H4 (cell line): ENCODE results near the genes ENTHD1, XPNPEP3, DNAJB7 and POLR3H.

DNA sequence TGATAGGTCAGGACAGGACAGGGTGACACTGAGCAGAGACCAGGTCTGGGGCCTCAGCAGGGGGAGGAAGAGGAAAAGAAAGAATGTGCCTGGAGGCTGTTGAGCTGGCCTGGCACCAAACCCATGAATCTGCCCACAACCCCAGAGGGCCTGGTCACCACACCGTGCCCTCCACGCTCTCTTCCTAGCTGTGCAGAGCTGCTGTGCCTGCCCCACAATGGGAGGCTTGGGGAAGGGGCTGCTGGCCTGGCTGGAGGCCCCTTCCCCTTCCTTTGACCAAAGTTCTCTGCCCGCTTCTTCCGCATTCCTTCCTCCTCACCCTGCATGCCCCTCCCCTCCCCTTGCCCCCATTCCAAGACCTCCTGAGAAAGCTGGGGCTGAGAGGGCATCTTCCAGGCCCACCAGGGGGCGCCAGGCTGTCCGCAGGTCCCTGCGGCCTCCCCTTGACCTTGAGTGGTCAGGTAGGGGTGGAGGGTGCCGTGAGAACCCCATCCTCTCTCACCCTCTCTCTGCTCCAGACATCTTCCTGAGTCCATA lies 11.0 kb upstream of the CACNA1I start:
- RAMPAGE, long total RNA: no peak

GRCh38 chr22:39893238-39894062 lies at the start of gene ENTHD1:
TSS of gene ENTHD1 (minus strand) at chr22:39893760.
- RAMPAGE, long total RNA: no peak

- RAMPAGE, long total RNA: no peak
These were observed 25.5 kb downstream of the GRAP2 start for GRCh38 chr22:39926331-39926830.

- RAMPAGE, long total RNA: no peak
These were observed 12.5 kb downstream of the FAM83F start for GRCh38 chr22:40007238-40007626.

DNA sequence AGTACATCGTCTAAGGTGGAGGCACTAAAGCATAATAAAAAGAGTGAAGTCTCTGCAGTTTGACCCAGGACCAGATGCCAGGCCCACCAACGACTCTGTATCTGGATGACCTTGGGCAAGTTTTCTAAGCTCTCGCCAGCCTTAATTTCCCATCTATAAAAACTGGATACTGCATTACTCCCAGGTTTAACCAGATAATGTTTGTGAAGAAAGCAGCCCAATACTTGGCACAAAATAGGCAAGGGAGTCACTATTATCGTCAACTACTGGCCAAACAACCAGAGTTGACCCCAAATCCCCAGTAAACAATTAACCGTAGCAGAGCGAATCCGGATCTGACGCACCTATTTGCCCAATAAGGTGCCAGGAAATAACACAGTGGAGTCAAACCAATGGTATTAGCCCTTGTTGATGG lies 49.1 kb downstream of the FAM83F start:
- RAMPAGE, long total RNA: no peak

DNA sequence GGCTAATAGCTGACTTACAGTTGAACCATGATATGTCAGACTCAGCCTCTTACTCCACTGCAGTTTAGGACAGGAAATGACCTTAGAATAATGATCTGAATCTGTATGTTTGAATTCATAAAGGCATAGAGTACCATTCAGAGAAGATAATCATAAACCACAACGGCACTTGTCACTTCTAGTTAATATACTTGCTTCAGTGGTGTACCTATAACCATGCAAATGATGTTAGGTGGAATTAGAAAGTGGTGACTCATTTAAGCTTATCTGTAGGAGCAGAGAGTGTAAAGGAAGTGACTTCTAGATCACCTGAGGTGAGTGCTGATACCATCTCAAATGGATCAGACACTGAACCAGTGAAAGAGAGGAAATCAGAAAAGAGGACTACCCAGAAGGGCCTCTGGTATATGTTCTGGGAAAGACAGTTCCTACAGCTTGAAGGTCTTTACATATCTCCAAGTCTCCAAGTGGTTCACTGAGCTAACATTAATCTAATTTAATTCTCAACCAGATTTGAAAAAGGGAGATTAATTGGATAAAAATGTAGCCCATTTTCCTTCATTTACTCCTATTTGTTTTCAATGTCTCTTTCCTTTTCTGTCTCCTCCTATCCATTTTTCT lies 60.8 kb downstream of the FAM83F start:
- RAMPAGE, long total RNA: no peak

GRCh38 chr22:40120194-40121297 lies 57.2 kb upstream of the TNRC6B start:
- RAMPAGE, long total RNA: no peak

- RAMPAGE, long total RNA: no peak
These were observed 3.5 kb downstream of the TNRC6B start for GRCh38 chr22:40181193-40181685.

DNA sequence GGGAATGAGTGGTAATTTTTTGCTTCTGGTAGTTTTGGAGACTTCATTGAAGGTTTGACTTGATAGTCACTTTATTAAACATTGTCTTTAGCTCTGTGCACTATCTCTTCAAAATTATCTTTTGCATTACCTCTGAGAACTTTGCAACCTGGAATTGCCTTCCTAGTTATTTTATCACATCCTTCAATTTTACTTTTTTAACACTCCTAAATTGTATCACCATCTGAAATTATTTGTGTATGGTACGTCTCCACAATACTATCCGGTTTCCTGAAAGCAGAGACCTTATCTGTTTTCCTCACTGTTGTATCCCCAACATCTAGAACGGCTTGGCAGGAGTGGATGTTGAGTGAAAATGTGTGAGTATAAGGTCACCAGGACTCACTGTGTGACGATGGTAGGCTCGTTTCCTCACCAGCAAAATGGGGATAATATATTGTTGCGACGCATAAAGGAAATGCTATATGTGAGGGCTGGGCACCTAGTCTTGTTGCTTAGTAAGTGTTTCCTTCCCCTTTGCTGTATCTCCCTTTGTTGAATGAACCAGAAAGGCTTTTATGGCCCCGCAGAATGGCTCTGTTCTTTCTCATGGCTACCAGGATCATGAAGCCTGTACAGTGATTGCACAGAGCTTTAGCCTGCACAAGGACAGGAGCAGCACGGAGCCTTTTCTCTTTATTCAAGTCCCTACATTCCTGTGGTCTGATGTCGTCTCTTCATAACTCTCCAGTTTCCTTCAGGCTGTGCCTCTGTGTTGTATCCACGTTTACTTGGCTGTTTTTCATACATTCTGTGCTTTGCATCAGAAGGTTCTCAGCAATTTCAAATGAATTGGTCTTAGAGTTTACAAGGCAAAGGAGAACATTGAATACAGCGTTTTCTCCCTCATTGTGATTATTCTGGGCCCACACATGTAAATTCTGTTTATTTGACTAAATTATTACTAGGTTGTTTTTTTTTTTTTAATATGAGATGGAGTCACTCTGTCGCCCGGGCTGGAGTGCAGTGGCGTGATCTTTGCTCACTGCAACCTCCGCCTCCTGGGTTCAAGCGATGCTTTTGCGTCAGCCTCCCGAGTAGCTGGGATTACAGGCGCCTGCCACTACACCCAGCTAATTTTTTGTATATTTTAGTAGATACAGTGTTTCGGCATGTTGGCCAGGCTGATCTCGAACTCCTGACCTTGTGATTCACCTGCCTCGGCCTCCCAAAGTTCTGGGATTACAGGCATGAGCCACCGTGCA lies 5.4 kb downstream of the TNRC6B start:
- RAMPAGE, long total RNA: no peak

DNA sequence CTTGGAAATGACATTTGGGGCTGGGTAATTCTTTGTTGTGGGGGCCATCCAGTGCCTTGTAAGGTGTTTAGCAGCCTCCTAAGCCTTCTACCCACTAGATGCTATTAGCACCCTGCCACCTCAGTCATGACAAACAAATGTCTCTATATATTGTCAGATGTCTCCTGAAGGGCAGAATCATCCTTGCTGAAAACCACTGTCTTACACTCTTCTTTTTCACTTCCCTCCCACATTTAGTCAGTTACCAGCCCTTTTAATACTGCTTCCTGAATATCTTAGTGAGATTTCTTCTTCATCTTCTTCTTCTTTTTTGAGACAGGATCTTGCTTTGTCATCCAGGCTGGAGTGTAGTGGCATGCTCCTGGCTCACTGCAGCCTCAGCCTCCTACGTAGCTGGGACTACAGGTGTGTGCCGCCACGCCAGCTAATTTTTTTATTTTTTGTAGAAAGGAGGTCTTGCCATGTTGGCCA lies 33.1 kb downstream of the TNRC6B start:
- RAMPAGE, long total RNA: no peak

DNA sequence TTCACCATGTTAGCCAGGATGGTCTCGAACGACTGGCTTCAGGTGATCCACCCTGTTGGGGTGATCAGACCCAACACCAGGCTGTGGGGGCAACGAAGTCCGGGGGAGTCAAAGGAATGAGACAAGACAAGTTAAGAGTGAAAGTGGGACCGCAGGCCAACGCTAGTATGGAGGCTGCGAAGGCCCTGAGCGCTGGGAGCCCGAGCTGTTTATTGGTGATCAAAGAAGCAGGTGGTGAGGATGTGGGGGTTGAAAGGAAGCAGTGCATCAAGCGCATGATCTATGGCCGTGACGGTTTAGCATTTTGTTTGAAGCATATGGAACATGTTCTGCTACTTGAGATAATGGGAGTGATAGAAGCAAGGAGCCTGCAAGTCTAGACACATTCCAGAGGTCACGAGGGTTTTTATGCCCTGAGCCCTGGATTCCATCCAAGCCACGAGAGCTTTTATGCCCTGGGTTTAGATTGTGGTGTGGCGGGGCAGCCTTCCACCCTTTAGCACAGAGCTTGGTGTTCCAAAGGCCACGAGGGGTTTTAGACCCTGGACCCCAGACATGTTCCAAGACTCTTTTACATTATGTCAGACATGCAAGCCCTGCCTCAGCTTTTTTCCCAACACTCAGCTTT lies 49.5 kb downstream of the MCHR1 start:
- RAMPAGE, long total RNA: no peak

DNA sequence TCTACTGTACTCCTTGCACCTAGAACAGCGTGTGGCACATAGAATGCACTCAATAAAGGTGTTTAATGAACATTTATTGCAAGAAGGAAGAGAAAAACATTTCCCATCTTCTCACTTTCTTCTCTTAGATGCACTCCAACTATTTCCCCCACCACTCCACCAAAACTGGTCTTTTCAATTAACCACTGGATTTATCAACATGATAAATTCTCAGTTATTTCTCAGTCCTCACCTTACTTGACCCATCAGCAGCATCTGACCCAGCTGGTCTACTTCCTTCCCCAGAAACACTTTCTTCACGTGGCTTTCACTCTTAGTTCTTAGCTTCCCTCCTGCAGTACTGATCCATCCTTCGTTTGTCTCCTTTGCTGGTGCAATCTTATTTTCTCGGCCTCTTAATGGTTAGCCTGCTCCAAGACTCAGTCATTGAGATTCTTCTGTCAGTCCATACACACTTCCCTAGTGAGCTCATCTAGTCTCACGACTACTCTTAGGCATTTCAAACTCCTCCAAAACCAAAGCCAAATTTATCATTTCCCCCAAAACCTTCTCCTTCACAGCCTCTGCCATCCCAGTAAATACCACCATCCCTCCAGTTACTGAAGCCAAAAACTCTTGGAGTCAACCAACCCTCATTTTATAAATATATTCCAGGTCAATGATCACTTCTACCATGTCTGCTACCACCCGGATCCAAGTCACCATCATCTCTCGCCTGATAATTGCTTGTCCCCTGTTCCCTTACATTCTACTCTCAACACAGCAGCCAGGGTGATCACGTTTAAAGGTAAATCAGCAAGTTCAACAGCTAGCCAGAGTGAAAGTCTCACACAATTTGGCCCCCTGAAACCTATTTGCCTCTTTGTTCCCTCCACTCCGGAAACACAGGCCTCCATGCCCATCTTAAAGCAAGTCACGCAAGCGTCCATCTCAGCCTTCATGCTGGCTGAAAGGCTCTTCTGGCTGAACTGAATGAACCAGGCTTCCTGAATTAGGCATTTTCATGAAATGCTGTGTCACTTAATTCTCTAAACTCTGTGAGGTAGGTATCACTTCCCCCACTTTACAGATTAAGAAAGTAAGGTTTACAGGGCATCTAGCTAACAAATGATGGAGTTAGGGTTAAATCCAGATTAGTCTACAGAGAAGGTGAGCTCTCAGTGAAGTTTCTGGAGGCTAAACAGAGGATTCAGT lies 1.8 kb downstream of the SLC25A17 start:
- RAMPAGE, long total RNA: no peak

DNA sequence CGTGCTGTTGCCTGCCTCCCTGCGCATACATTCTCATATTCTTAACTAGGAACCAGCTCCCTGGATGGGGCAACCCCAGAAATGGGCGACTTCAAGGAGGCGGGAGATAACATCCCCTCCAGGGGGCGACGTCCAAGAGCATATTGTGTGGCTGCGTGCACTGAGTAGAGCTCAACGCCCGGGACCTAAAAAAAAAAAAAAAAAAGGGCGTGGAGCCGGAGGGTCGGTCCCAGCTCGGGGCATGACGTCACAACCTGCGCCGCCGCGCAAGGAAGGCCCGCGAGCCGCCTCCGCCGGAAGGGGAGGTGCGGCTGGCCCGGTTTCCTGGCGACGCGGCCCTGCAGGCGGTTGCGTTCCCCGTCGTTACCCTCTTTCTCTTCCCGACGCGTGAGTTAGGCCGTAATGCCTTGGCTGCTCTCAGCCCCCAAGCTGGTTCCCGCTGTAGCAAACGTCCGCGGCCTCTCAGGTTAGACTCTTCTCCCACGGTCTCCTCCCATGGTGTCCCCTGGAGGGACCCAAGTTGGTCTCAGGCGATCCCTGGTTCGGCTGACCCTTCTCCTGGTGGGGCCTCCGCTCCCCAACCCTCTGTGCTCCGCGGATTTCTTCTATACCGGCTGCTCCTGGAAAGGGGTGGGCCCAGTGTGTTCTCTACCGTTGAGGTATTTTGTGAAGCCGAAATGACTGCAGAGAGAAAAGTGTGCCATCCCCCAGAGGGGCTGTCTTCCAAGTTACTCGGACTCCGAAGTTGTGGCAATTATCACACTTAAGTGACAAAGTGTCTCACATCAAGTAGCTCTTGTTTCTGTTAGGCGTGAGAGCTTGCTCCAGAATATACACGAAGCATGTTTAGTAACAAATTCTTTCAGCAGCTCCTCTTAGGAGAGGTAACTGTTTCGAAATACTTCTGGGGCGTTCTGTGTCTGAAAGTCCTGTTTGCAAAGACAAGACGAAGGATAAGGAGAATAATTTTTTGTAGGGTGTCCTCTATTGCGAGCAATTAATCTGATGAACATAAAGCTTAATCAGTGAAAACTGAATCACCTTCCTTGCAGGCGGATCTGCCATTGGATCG lies at the start of gene XPNPEP3:
XPNPEP3 (plus strand) TSS at position 369 of the 1,072 bp plus-strand sequence.
- RAMPAGE, long total RNA: start-site peak on the plus strand centred at position 342 of the sequence, 56 bp wide, 13 reads

- RAMPAGE, long total RNA: no peak
These were observed at the start of gene DNAJB7 for GRCh38 chr22:40861640-40862482. TSS of gene DNAJB7 (minus strand) at chr22:40862113.

GRCh38 chr22:41181815-41182231 lies 23.3 kb upstream of the L3MBTL2 start:
- RAMPAGE, long total RNA: no peak

- RAMPAGE, long total RNA: no peak
These were observed 20.9 kb upstream of the CHADL start for GRCh38 chr22:41261521-41262138.

DNA sequence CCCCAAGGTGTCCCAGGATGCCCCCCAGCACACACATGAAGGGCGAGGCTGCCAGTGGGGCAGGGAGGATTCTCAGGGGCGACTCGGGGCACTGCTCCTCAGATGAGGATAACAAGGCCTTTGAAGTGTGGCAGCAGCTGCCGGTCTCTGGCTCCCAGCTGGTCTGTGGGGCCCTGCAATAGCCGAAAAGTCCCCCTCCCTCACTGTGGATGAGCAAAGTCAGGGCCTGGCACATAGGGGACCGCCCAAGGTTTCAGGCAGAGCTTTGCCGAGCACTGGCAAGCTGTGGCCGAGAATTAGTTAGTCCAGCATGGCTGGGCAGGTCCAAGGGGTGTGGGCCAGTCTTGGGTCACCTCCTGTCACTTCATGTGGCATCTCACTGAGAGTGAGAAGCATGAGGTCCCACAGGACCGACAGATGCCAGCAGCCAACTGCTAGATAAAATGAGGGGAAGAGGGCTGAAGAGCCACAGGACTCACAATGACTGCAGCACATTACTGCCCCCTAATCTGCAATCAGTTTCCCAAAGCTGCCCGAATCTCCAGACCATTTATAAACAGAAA lies 12.6 kb upstream of the TEF start:
- RAMPAGE, long total RNA: no peak

DNA sequence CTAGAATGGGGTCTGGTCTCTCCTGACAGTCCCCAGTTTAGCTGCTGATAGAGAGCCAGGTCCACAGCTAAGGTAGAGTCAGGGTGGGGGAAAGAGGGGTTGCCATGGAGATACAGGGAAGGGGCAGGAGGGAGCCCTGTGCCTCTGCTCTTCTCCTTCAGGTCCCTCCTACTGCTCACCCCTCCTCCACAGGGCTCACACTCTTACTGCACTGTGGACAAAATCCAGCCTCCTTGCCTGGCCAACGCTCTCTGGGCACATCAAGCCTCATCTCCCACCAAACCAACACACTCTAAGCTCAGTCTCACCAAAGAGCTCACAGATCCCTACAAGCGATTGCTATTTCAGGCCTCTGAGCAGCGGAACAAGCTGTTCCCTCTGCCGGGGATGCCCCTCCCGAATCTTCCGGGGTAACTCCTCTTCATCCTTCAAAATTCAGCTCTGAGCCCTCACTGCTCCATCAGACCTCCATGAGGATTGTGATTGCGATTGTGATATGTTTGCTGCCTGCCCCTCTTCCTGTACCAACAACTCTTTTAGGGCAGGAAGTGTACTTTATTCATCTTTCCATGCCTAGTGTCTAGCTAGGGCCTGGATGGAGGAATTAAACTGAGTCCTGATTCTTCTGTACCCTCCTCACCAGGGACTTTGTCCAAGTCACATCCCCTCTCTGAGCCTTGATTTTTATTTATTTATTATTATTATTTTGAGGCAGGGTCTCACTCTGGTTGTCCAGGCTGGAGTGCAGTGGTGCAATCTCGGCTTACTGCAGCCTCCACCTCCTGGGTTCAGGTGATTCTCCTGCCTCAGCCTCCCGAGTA lies 29.9 kb downstream of the TEF start:
- RAMPAGE, long total RNA: no peak

DNA sequence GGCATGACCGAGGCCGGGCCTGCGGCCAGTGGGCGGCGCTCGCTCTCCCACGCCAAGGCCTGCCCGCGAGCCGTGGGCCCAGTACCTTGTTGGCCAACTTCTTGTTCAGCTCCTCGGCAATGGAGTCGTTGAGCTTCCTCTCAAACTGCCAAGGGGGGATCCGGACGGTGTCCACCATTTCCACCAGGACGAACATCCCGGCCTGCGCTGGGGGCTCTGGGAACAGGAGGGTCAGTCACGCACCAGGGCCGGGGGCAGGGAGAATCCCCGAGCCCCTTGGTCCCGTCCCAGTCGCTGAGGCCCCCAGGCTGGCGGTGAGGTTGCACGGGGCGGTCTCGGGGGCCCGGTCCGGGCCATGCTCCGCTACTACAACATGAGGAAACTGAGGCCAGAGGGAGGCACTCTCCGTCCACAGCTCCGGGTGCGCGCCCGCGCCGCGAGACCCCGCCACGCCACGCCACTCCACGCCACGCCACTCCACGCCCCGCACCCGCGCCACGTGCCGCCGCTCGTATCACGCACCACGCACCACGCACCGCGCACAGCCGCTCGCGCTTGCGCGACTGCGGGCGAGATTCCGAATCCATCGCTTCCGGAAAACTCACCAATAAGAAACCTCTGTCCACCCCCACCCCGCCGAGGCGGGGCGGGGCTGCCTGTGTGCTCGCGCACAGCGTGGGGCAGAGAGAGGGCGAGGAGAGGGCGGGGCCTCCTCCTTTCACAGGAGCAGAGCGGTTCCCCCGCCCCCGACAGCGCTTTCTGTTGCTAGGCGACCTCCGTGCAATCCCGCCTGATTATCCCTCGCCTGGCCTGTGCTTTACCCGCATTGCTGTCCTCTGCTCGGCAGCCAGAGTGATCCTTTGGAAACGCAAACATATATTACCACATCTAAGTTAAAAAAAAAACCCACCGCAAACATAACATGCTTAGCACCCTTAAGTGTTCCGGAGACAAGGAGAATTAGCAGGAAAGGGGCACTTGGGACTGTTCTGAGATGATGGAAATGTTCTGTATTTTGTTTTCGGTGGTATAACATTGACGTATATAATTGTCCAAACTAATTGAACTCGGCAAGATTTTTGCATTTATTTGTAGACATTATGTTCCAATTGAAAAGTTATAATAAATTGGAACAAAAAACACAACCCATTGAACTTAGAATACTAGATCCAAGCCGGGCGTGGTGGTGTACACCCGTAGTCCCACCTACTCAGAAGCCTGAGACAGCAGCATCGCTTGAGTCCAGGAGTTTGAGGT lies at the start of gene POLR3H:
POLR3H (minus strand) TSS at position 565 of the 1,257 bp plus-strand sequence.
- RAMPAGE, long total RNA: start-site peak on the minus strand centred at position 551 of the sequence, 45 bp wide, 50 reads

GRCh38 chr22:41855984-41856975 lies 23.4 kb downstream of the SREBF2 start:
- RAMPAGE, long total RNA: no peak